Progenitor cell of endocrine pancreas (in vitro differentiated cells): ENCODE results near the genes ZSWIM6 and IPO11.

GRCh38 chr5:61069734-61070048 lies 92.6 kb downstream of the SMIM15 start:
- PRO-cap, result no peak

- PRO-cap, result no peak
These were observed 74.5 kb upstream of the ZSWIM6 start for GRCh38 chr5:61257659-61257916.

DNA sequence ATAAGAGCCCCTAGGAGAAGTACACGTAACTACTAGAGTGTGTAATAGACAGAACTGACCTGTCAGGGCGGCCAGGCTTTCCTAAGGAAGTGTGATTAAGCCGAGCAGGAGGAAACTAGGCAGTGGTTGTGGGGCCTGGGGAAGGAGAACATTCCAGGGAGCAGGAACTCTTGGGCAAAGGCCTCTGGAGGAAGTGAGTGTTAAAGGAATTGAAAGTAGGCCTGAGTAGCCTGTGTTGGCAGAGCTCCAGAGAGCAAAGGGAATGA lies 9.1 kb upstream of the ZSWIM6 start:
- PRO-cap, result no peak

DNA sequence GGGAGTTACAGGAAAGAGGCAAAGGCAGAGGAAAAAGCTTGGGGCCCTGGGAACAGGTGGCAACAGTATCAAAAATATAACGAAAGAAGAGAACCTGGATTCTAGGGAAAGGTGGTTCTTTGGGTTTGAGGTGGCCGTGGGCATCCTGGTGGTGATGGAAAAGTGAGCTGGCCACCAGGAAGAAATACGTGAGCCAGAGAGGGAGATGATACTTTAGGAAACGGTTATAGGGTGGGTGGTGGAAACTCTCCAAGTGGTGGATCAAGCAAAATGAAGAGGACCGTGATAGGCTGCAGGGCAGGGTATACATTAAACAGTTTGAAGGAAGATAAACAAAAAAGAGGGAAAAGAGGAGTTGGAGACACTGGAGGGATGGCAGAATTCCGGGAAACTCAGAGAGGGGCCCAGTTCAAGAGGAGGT lies 2.7 kb upstream of the ZSWIM6 start:
- PRO-cap, result no peak

DNA sequence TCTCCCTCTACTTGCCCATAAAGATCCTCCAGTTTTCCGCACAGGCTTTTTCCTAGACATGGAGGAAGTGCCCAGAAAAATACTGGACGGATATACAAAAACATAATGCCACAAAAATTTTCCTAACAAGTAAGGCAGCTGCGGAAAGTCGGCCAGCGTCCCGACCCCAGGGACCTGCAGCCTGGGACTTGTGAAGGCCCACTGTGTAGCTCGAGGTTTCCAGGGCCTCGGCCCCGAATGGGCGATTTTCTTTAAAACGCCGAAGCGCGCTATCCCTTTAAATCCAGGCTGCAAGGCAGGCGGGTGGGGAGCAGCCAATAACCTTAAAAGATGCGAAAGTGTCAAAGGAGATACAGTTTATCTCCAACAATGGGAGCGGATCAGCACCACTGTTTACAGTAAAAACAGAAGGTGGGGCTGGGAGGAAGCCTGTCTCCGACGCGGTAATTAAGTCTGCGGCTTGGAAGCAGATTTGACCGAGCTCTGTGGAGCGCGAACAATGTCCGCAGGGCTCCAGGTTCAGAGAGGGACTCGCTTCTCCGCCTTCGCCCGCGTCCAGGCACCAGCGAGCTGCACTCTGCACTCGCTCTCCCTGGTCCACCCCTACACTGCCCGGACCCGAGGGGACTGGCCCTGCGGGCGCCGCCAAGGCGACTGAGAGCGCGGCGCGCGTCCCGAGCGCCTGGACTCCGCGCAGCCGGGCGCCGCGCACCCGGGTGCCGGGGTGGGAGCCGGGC lies 1.6 kb upstream of the ZSWIM6 start:
- PRO-cap, result bidirectional peak, plus-strand start outside the sequence, minus-strand start at position 656 of the sequence

DNA sequence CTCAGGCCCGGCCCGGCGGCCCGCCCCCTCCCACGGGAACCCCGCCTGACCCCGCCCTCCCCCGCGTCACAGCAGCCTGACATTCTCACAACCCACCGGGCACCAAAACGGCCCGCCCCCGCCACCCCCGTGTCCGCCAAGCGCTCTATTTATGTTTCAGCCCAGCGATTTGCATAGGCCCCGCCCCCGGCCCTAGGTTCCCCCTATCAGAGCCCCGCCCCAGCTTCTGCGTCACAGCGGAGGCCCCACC lies 242 bp upstream of the ZSWIM6 start:
- PRO-cap, result bidirectional peak, plus-strand start outside the sequence, minus-strand start at position 123 of the sequence

GRCh38 chr5:61332141-61333164 lies at the start of gene ZSWIM6:
ZSWIM6 (plus strand) TSS chr5:61332258.
- PRO-cap, result bidirectional peak, plus-strand start at chr5:61332258, minus-strand start at chr5:61332013; bidirectional peak, plus-strand start at chr5:61332495, minus-strand start at chr5:61332537; bidirectional peak, plus-strand start at chr5:61332903, minus-strand start at chr5:61332918; bidirectional peak, plus-strand start at chr5:61333069, minus-strand start at chr5:61333077

DNA sequence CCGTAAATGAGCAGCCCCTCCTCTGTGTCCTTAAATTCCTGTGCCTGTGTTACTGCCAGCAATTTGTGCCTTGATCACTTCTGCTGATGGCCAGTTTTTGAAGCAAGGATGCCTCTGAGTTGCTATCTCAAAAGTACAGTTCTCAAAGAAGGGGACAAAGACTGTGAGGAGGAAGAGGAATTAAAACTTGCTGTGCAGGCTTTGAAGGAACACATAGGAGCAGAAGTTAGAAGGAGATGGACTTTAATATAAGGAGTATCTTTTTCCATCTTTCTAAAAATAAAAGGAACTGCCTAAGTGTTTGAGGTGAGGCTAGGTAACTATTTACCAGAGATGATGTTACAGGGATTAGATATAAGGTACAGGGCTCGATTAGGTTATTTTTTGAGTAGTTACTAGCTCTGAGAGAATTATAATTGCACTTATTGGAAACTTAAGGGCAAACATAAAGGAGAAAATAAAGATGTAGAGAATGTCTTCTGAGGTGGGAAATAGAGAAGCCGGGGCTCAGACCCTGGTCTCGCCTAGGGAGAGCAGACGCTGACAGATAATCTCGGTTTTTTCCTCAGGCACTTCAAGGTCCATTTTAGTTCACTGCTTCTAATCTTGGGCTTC lies 92.0 kb downstream of the ZSWIM6 start:
- PRO-cap, result no peak

DNA sequence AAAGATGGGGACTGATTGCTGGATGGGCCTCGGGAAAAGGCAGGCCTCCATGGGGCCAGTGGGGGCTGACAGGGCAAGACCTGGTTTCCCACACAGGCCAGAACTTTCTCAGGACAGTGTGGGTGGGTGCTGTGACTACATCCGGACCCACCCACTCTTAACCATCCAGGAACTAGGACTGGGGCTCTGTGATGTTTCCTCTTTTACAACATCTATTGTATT lies 294.8 kb downstream of the ZSWIM6 start:
- PRO-cap, result no peak

- PRO-cap, result no peak
These were observed 334.3 kb downstream of the ZSWIM6 start for GRCh38 chr5:61666229-61666799.

- PRO-cap, result no peak
These were observed 399.8 kb downstream of the ZSWIM6 start for GRCh38 chr5:61731587-61732614.

- PRO-cap, result no peak
These were observed 15.6 kb downstream of the DIMT1 start for GRCh38 chr5:62387691-62388987.

GRCh38 chr5:62412303-62413358 lies at the start of gene IPO11:
IPO11 (plus strand) TSS chr5:62412763.
- PRO-cap, result bidirectional peak, plus-strand start at chr5:62412776, minus-strand start at chr5:62412510; bidirectional peak, plus-strand start at chr5:62413026, minus-strand start at chr5:62413006; bidirectional peak, plus-strand start at chr5:62413096, minus-strand start at chr5:62413106; unidirectional peak, minus-strand start at chr5:62413148; unidirectional peak, minus-strand start at chr5:62413207

DNA sequence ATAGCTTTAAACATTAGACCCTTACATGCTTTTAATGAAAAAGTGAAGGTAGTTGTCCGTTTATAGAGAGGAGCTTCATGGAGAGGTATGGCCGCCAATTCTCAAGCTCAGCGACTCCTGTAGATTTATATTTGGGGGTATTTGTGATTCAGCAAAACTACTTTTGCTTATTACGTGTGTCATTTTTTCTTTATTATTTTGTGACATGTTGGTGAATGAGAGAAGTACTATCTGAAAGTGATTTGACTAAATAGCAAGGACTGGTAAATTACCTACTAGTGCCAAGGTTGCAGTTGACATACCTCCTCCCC lies 751 bp downstream of the IPO11 start:
- PRO-cap, result no peak

- PRO-cap, result no peak
These were observed 19.6 kb downstream of the IPO11 start for GRCh38 chr5:62432058-62432669.

DNA sequence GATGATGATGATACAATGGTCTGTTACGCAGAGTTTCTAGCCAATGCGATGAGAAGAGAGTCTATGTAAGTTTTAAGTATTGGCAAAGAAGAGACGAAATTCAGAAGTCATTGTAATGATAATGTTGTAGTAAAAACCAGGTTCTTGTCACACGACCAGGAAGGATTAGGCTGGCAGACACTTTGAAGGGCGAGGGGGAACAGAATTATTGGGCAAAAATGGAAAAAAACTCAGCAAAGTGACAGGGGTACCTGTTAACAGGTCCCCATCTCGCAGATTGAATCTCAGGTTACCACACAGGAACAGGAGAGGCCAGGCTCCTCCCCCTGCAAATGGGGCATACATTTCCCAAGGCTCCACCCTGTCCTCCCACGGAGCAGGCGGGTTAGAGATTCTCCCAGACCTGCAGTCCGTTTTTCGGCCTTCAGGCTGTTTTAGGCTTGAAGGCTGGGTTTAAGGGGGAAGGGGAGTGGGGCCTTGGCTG lies 42.5 kb downstream of the LRRC70 start:
- PRO-cap, result no peak

- PRO-cap, result no peak
These were observed 664.4 kb downstream of the LRRC70 start for GRCh38 chr5:63242958-63243576.

GRCh38 chr5:64505633-64505866 lies 265 bp upstream of the RGS7BP start:
- PRO-cap, result no peak

- PRO-cap, result no peak
These were observed 1.2 kb downstream of the RGS7BP start for GRCh38 chr5:64507030-64507452.

GRCh38 chr5:64766884-64767927 lies 1.3 kb downstream of the SREK1IP1 start:
- PRO-cap, result unidirectional peak, plus-strand start at chr5:64767795